Metanephros (tissue), 2 donors: ENCODE results near the genes ANKRD31 and F2RL1.

GRCh38 chr5:74974452-74975077, 77.8 kb downstream of the GCNT4 start:
- RAMPAGE, long total RNA: no peak

DNA sequence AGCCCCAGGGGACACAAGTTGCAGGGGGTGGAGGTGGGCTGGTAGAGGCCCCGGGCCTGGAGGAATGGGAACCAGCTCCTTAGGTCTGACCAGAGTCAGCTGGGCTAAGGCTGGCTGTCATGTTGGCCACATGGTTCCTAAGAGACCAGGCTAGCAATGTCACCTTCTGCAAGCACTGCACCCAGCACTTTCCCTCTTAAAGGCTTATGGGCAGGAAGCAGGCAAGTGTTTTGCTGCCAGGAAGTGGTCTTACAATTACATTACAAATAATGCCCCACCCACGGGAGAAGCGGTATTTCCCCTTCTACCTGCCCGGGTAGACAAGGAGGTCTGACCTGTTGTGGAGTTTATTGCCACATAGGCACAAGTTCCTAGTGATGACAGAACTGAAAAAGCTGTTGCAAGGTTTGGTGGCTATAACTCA, 18.0 kb downstream of the GCNT4 start:
- RAMPAGE, long total RNA: no peak

DNA sequence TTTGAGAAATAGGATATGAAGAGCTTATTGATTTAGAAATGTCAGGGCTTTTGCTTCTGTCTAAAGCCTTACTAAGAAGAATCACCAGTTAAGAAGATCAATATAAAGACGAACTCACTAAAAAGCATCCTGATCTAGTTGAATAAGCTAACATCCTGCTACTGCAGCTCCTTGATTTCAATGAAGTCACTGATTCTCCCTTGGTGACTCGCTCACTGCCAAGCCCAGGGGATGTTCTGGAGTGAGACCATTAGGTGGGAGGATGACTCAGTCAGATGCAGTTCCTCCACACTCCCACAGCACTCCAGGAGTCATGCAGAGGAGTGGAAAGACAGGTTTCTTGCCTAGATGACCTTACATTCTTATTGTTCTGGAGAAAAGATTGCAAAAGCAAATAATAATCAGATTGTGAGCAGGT, 15.3 kb downstream of the GCNT4 start:
- RAMPAGE, long total RNA: no peak

DNA sequence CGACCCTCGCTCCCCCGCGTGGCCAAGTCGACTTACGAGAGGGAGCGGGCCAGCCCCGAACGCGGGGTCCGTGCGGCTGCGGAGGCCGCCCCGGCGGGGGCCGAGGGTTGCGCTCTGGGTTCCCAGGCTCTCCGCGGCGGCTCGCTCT, 995 bp upstream of the GCNT4 start:
- RAMPAGE, long total RNA: no peak

DNA sequence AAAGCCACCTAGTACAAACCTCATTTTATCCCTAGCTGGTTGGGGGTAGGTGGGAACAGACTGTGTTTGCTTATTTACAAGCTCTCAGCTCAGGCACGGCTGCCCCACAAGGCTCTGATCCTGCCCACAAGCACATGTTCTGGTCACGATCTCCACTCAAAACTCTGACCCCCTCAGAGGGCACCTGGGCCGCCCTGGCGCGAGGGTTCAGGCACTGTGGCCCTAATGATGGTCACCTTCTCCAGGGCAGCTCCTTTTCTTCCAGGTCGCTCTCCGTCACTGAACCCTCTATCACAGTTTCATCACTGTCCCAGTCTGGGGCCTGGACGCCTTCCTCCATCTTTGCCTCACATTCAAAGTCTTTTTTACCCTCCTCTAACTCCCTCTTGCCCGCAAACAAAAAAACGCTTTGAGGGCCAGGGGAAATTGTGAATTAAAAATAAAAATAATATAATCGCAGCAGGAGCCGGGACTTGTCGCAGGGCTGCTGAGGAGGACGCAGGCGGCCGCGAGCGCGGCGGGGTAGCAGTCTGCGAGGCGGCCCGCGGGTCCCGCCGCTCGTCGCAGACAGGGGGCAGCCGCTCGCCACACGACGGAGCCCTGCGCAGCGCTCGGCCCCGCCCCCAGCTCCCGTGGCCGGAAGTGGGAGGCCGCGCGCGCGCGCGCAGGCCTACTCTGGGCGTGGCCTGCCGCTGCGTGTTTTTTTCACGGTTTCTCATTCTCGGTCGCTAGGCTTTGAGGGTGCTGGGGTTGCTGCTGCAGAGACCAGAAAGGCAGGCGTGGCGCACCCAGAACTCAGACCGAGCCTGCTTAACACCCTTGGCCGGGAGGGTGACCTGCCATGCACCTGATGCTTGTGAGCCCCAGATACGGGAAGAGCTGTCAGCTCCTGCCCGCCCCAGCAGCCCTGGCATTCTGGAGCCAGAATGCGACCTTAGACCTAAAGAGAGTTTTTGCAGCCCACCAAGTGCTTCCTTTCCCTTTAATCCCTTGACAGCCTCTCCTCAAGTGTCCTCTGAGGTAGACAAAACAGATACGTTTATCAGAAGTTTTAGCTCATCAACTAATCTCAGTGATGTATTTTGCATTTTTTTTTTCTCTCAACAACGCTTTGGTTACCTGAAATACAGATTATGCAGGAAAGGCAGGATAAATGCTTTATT, at the start of gene ANKRD31:
ANKRD31 (minus strand) TSS at position 532 of the 1,163 bp plus-strand sequence.
- RAMPAGE, long total RNA: no peak

- RAMPAGE, long total RNA: no peak
Measured at GRCh38 chr5:75405246-75405847, 68.3 kb downstream of the HMGCR start.

GRCh38 chr5:75509945-75510321, 1.5 kb downstream of the CERT1 start:
- RAMPAGE, long total RNA: no peak

- RAMPAGE, long total RNA: no peak
Measured at GRCh38 chr5:75610707-75611261, 469 bp upstream of the ANKDD1B start.

DNA sequence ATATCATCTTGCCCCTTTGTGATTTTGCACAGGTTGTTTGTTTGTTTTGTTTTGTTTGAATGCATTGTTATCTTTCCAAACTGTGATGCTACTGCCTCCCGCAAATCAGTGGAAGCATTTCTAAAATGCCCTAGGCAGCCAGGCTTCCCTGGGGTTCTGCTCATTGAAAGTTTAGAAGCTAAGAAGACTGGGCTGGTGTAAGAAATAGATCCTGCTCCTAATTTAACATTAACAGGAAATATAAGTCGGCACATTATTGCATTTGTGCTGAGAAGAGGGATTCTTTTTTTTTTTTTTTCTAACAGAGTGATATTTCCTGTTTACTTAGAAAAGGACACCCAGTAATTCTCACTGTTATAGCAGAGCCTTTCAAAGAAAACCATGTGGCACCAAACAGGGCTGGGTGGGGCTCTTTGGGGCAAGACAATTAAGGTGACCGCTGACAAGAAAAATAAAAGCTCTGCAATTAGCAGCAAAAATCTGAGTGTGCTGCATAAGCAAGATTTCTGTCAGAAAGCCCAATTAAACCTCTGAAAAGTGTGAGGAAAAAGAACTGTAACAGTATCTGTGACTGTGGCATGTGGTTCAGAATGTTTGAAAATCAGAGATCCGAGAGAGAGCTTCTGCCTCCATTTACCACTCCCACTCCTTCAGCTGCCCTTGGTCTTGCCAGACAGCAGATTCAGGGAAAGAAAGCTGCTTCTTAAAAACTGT, 77.2 kb upstream of the IQGAP2 start:
- RAMPAGE, long total RNA: no peak

DNA sequence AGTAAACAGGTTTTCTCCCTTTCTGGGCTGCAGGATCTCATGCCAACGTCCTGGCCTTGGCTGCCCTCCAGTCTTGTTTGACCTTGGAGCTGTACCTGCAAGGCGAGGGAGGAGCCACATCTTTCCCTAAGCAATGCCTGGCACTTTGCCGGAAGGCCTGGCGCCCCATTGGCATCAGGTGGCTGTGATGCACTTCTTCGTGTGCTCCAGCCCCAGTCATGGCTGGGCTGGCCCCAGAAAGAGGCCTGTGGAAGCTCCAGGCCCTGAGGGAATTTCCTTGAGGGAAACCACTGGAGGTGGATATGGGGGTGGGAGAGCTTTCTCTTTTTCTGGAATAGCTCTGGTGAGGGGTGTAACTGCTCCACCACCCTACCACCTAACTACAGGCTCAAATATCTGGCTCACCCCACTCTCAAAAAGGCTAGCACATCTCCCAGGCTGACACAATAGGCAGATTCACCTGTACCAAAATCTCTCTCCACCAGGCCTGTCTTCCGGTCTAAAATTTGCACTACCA, 16.6 kb upstream of the IQGAP2 start:
- RAMPAGE, long total RNA: no peak

DNA sequence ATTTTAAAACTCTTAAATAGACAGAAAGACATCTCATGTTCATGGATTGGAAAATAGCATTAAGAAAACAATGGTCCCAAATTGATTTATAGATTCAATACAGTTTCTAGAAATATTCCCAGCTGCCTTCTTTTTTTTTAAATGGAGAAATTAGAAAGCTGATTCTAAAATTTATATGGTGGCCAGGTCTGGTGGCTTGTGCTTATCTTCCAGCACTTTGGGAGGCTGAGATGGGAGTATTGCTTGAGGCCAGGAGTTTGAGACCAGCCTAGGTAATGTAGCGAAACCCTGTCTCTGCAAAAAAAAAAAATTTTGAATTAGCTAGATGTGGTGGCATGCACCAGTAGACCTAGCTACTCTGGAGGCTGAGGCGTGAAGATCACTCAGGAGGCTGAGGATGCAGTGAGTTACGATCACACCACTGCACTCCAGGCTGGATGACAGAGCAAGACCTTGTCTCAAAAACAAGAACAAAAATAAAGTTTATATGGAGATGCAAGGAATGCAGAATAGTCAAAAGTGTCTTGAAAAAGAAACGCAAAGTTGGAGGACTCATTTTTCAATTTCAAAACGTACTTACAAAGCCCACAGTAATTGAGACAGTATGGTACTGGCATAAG, 62.9 kb downstream of the IQGAP2 start:
- RAMPAGE, long total RNA: no peak

DNA sequence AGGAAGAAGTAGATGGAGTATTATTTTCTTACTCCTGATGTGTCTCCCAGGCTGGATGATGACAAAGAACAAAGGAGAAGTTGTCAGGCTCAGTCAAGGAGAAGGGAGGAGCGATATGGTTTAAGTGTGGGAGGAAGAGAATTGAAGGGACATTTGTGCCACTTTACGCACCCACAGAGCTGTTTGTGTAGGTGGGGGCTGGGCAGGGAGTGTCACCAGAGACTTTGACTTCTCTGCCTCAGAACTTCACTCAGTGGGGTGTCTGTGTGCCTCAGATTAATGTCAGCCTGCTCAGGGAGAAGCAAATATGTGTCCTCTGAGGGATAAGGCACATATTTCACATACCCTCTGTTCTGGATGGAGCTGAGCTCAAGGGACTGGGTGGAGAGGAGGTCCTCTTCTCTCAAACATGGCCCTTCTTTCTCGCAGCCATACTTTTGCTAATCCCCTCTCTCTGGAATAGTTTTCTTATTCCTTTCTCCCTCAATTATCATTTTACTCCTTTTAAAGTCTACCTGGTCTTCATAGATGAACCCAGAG, 76.9 kb downstream of the IQGAP2 start:
- RAMPAGE, long total RNA: no peak

DNA sequence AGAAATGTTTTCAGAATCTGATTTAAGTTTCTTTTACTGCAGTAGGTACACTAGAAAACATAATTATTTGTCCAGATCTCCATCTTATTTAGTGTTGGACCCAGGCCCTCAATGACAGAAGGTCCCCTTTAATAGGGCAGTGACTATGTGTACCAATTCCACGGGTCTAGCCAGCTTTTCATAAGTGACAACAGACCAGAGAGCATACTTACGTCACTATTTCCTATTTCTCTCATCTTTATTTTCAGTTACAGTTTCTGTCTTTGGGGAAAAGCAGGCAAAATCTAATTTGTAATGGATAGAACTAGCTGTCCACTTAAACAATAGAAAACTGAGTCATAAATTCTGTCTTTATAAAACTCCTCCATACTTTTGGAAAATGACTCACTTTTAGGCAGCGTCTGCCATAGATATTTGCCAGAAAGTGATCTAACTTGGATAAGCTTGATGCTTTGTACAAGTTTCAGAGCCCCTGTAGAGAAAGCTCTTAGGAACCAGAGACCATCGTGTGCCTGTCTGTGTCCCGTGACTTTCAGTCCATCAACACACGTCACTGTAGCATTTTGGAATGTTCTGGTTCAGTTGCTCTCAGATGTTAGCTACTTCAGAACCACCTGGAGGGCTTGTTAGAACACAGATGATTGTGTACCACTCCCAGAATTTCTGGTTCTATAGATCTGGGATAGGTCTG, 101.9 kb downstream of the F2RL2 start:
- RAMPAGE, long total RNA: no peak

- RAMPAGE, long total RNA: no peak
Measured at GRCh38 chr5:76631641-76632167, 8.5 kb upstream of the F2RL2 start.

GRCh38 chr5:76718294-76718719, 2.4 kb downstream of the F2R start:
- RAMPAGE, long total RNA: no peak

- RAMPAGE, long total RNA: no peak
Measured at GRCh38 chr5:76818697-76819485, at the start of gene F2RL1. F2RL1 (plus strand) TSS chr5:76819030.

DNA sequence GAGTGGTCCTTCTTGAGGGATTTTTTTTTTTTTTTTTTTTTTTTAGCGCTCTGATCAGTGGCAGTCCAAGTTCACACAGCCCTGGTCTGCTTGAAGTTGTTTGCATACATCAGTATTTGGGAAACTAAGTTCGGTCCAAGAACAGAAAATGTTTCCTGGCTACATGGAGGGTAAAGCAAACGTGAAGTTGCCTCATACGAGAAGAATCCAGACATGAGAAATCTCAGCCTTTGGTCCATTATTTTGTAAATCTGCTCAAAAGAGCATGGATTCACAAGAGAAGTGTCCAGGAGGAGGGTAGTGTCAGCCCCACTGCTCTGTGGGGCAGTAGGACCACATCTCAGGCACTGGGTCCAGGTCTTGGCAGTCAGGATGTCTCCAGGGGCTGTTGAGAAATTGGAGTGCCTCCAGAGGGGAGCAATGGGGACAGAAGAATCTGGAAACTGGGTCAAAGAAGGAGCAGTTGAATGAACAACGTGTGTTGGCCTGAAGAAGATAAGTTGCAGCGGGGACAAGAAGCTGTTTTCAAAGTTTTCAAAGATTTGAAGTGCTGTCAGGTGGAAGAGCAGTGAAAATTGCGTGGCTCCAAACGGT, 56.9 kb upstream of the ZBED3 start:
- RAMPAGE, long total RNA: no peak

DNA sequence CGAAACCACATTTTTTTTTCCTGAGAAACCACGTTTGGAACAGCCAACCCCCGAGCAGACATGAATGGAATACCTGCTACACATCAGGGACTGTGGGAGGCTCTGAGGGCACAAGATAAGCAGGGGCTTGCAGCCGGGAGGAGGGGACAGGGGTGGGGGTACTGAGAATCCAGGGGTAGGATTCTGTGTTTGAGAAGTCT, 133.2 kb downstream of the WDR41 start:
- RAMPAGE, long total RNA: no peak

GRCh38 chr5:77761562-77762107, 14.5 kb downstream of the TBCA start:
- RAMPAGE, long total RNA: no peak

GRCh38 chr5:78056869-78057232, 237.6 kb downstream of the AP3B1 start:
- RAMPAGE, long total RNA: no peak